ENCODE data around the genes NIBAN1 and PRG4.

DNA sequence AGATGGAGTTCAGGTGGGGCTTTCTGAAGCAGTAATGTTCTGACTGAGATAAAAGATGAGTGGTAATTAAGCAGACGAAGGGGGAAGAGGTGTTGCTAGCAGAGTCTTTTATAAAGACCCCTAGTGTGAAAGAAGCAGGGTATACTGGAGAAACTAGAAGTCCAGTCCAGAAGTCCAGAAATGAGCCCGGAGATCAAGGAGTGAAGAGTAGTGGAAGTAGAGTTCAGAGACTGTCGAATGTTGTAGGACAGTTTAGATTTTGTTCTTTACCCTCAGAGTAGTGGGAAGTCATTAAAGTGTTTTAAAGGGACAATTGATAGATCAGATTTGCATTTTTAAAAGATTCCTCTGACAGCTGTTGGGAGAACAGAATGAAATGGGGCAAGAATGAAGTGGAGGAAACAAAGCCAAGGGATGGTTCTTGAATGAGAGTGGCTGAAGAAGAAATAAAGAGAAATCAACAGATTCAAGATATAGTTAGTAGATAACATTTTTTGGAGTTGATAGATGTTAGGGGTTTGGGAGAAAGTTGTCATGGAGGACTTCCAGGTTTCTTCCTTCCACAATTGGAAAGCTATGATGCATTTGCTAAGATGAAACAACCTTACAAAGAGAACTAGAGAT, 39.2 kb downstream of the SMG7 start:
- RRBS = no CpG with 5 or more reads among the region's 3 CpGs

DNA sequence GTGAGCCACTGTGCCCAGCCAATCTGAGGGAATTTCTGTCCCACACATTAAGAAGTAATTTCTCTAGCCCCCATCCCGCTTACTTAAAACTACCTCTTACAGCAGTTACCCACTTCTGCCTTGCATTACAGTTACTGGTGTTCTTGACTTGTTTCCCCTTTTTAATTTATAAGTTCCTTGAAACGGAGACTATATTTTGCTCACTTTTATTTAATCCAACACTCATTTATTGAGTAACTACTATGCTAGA, 7.0 kb downstream of the NCF2 start:
- RRBS = no CpG with 5 or more reads among the region's 2 CpGs

DNA sequence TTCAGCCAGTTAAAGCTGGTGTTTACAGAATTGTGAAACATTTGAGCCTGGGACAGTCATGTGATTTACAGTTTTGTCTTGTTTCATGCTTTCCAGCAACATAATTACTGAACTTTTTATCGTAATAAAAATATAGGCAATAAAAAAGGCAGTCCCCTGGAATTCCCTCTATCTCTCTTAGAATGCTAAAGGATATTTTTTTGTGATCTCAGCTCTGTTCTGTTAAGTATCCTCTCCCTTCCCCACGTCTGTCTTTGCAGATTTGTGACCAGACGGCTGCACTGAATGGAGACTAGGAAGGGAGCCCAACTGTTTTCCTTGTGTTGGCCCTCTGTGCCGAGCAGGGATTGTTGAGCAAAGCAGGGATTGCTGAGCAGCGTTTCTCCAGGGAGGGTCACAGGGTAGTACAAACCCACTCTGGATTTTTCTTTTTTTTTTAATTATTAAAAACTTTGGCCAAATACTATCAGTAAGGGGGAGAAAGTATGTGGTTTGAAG, 70.2 kb upstream of the RGL1 start:
- RRBS = no CpG with 5 or more reads among the region's 5 CpGs

GRCh38 chr1:183821574-183822075, 16.7 kb downstream of the RGL1 start:
- RRBS = no CpG with 5 or more reads among the region's 1 CpG

DNA sequence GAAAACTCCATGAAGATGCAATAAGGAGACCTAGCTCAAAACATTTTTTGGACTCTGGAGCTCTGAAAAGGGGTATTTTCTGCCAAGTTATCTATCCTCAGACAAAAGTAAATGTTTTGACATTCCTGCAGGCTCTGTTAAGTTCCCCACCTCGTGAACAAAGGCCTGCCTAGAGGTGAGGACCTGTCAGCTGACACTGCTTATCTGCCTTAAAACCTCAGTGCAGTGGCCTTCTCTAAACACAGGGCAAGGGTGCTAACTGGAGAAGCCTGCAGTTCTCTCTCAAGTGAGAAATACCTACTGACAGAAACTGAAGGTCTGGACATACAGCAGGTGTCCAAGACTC, 41.1 kb downstream of the COLGALT2 start:
- RRBS = no CpG with 5 or more reads among the region's 1 CpG

GRCh38 chr1:184143606-184144005, 92.1 kb downstream of the TSEN15 start:
- RRBS = no CpG with 5 or more reads among the region's 5 CpGs

GRCh38 chr1:184387425-184387852, 610 bp downstream of the C1orf21 start:
- RRBS = under 1% methylated on average over 13 of the region's 31 CpGs

DNA sequence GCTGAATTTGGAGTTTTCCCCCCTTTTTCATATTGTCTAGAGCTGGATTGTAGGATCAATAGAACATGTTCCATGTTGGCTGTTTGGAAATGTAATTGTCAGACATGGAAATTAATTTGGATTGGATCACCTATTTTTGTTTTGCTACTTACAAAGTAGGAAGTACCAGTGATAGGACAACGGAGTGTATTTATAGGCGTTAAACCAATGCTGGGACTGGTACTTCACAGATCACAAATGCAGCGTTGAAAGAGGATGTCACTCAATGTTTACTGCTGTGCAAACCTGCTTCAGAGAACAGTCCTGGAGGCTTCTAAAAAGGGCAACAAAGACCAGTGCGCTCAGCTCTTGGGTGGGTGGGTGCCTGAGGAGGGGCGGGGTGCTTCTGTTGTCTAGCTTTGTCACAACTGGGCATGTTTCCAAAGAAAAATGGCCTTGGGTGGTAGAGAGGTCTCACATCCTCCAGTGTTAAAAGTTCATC, 2.1 kb downstream of the C1orf21 start:
- RRBS = no CpG with 5 or more reads among the region's 5 CpGs

DNA sequence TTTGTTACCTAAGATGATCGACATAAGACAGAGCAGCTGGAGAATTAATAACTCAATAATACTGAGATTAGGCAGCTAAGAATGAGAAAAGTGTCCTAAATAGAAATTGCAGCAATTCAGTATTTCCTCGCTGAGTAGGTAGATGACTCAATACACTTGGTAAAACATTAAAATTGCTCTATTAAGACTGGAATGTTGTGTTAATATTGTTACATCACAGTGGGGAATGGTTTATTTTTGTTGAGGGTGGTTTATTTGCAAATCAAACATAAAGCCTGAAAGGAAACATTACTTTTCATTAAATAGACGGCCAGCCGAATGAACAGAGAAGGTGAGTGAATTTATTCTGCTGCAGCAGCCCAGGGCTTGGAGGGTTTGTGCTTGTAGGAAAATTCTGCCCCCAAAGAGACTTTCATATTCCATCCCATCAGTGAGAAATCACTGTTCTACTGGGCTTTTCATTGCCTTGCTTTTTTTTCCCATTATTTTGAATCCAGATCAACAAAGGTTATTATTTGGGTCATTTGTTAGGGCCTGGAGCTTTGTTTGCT, 21.3 kb downstream of the C1orf21 start:
- RRBS = no CpG with 5 or more reads among the region's 4 CpGs

- RRBS = no CpG with 5 or more reads among the region's 1 CpG
Observed at GRCh38 chr1:184492043-184492547, 105.3 kb downstream of the C1orf21 start.

- RRBS = no CpG with 5 or more reads among the region's 11 CpGs
Observed at GRCh38 chr1:184574495-184575205, 180.0 kb downstream of the EDEM3 start.

DNA sequence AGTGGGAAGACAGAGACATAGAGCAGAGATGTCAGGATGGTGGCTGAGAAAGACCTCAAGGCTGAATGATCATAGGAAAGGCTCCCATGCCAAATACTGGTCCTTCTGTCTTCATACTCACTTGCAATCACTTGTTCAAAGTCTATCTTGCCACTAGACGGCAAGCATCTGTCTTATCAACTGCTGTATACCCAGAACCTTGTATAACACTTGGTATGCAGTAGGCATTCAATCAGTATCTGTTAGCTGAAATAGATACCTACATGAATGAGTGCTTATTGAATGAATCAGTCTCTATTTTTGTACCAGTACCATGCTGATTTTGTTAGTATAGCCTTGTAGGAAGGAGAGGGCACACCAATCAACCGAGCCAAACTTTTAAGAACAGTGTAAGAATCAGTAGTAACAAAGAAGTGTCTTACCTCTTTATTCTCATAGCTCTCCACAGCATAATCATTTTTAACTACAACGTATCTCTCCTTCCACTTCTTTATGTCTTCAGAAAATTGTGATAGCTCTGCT, 80.6 kb downstream of the NIBAN1 start:
- RRBS = no CpG with 5 or more reads among the region's 3 CpGs

DNA sequence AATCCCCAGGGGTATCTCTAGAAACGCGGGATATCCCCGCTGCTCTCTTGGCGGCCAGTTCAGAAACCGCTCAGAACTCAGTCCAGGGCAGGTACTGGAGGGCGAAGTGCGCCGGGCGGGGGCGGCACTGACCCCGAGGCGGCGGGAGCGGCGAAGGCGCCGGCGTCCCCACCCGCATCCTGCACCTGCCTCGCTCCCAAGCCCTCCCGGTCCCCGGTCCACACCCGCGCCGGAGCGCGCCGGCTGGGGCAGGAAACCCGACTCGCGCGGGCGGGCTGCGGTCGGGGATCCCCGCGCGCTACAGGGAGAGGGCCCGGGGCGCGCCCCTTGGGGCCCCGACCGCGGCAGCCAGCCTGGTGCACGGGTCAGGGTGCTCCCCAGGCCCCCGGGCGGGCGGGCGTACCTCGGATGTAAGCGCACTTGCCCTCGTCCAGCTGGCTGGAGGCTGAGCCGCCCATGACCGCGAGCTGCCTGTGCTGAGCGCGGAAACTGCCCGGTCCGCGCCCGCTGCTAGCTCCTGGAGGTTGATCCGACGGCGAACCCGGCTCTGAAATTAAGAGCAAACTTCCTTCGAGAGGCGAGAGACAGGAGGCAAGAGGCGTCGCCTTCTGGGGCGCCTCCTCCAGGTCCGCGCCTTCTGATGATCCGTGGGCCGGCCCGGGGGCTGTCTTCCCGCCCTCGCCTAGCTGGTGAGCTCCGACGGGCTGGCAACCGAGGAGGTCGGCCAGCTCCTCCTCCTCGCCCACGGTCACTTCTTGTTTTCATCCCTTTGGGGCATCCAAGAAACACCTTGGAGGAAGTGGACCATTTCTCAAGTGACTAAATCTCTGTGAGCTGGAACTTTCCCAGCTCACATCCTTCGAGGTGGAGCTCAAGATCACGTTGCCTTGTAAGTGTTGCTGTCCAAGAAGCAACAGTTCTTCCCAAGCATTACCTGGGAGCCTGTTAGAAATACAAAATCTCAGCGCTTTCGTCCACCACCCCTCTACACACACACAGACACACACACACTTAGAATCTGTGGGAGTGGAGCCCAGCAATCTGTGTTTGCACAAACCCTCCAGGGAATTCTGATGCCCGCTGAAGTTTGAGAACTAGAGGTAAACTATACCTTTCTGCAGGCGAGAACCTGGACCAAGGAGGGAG, at the start of gene NIBAN1:
Gene NIBAN1, minus strand, starts transcription at position 610 of the 1,146 bp plus-strand sequence.
- RRBS = under 1% methylated on average over 40 of the region's 89 CpGs

- RRBS = no CpG with 5 or more reads among the region's 4 CpGs
Observed at GRCh38 chr1:185281074-185281869, 35.8 kb downstream of the IVNS1ABP start.

DNA sequence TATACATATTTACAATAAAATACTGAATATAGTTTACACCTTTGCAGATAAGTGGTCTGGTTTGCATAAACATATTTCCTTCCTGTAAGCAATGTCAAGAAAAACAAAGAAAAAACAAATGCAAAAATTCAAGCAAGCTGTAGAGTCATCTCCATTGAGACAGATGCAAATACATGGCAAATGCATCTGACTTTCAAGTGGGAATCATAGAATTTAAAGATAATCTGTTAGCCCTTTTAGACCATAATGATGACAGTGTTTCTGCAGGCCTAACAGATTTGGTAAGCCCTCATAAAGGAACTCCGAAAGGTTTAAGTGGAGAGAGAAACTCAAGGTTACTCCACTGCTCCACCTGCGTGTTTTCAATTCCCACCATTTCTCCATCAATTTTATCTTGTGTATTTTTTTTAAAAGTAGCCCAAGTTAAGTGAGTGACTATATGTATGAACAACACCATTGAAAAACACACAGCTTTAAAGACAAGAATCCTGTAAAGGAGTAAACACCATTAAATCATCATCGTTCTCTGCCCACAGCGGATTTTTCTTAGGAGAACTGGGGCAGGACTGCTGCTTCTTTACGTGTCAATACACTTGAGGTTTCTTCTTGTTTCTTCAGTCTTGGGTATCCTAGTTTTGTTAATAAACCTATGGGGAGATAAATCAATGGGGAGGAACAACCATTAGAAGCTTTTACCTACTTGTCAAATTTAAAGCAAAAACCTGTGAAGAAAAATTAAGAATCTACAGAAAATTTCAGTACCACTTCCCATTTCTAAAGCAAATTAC, 10.9 kb downstream of the IVNS1ABP start:
- RRBS = no CpG with 5 or more reads among the region's 5 CpGs

- RRBS = no CpG with 5 or more reads among the region's 3 CpGs
Observed at GRCh38 chr1:185311460-185312520, 5.3 kb downstream of the IVNS1ABP start.

DNA sequence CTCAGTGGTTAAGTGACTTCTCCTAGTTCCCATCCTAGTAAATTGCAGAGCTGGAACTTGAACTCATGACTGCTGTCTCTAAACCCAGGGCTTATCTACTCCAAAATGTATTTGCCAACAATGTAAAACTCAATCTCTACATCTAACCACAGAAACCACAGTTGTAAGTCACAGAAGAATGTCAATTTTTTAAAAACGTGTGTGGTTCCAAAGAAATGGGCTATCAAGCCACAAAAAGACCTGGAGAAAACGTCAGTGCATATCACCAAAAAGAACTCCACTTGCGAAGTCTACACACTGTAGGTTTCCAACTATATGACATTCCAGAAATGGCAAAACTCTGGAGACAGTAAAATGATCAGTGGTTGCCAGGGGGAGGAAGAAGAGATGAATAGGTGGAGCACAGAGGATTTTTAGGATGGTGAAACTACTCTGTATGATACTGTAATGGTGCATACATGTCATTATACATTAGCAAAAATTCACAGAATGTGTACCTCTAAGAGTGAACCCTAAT, 172.5 kb upstream of the HMCN1 start:
- RRBS = no CpG with 5 or more reads among the region's 3 CpGs

DNA sequence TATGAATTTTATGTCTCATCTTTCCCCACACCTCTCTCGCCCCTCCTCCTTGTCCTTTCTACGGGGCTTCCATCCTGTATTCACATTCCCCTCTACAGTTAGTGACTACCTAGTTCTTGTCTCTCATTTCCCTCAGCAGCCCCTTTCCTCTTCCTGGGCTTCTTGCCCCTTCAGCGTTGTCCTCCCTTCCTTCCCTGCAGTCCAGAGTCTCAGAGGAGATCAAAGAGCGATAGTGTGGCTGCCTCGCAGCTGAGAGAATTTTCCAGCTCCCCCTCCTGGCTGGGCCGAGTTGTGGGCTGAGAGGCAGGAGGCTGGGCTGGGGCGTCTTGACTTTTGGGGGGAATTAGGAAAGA, 513 bp upstream of the HMCN1 start:
- RRBS = no CpG with 5 or more reads among the region's 7 CpGs

DNA sequence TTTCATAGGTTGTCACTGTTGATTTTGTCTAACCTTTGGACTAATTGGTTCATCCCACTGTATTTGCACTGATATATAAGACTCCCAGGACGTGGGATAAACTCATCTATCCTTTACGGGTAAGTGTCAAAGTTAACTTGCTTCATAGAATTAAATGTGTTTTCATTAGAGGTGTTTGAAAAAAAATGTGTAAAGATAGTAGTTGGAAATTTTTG, at the start of gene PRG4:
Gene PRG4, plus strand, starts transcription at position 105 of the 215 bp plus-strand sequence.
- RRBS = no CpG with 5 or more reads among the region's 2 CpGs